Hematopoietic multipotent progenitor cell (in vitro differentiated cells): ENCODE results near the gene DCN.

GRCh38 chr12:89351282-89352135 lies 792 bp downstream of the DUSP6 start:
- CAGE, long polyA plus RNA: no peak

DNA sequence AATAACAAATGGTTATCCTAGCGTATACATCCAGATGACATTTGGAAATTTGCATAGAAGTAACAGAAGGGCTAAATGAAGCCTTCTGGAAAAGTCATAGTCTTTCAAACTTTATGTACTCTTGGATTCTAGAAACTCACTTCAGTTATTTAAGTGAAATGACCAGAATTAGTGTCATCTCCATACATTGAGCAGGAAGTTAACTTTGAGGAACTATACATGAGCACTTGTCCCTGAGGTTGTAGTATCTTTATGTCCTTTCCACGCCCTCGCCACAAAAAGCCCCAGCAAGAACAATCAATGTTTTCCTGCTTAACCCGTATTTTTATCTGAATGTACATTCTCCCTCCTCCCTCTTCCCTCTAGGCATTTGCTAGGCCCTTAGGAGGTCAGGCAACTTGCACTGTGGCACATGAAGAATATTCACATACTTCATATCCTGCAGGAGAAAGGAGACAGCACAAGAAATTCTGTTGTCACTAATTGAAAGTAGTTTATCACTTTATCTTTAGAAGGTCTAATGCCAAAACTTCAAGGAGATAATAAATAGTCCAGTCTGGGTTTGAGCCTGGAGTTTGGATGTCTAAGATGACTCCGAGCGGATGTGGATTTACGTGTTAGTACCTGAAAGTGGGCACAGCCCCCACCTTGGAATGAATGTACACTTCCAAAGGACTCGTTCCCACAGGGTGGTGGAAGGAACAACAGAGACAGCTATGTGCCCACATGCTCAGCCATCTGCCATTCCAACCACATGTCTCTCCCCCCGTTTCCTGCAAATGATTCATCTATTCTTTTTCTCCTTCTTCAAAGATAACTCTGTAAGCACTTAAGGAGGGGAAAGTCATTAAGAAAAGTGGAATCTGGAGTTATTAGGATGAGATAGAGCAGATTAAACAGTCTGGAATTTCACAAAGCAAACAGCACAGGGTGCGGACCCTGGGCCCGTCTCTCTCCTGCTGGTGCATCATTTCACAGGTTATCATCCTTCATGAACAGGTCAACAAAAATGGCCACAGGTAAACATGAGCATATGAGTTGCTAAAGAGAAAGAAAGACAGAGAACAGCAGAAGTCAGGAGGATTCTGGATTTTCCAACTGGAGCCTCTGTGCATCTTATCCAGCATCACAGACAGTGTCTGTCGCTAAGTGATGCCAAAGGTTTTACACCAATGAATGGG lies 18.4 kb upstream of the DUSP6 start:
- CAGE, long polyA plus RNA: no peak

DNA sequence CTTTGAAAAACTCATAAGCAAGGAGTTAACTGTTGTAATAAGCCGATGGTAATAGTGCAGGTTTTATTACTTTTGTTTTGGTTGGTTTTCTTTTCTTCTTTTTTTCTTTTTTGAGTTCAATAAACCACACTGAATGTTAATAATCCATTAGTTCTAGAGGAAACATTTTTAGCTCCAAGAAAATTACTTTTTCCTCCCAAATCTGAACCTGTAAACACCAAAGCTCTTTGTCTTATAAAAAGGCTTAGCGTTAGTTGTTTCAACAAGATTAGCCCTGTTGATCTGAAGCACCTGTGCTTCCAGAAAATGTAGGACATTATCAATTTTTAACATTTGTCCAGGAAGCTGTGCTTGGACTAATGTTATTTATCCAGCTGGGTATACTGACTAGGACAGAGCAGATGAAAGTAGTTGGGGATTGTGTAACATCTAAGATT lies 30.7 kb upstream of the DUSP6 start:
- CAGE, long polyA plus RNA: no peak

GRCh38 chr12:89384723-89385231 lies 32.5 kb upstream of the DUSP6 start:
- CAGE, long polyA plus RNA: no peak

GRCh38 chr12:89521630-89522224 lies 2.9 kb downstream of the GALNT4 start:
- CAGE, long polyA plus RNA: no peak

DNA sequence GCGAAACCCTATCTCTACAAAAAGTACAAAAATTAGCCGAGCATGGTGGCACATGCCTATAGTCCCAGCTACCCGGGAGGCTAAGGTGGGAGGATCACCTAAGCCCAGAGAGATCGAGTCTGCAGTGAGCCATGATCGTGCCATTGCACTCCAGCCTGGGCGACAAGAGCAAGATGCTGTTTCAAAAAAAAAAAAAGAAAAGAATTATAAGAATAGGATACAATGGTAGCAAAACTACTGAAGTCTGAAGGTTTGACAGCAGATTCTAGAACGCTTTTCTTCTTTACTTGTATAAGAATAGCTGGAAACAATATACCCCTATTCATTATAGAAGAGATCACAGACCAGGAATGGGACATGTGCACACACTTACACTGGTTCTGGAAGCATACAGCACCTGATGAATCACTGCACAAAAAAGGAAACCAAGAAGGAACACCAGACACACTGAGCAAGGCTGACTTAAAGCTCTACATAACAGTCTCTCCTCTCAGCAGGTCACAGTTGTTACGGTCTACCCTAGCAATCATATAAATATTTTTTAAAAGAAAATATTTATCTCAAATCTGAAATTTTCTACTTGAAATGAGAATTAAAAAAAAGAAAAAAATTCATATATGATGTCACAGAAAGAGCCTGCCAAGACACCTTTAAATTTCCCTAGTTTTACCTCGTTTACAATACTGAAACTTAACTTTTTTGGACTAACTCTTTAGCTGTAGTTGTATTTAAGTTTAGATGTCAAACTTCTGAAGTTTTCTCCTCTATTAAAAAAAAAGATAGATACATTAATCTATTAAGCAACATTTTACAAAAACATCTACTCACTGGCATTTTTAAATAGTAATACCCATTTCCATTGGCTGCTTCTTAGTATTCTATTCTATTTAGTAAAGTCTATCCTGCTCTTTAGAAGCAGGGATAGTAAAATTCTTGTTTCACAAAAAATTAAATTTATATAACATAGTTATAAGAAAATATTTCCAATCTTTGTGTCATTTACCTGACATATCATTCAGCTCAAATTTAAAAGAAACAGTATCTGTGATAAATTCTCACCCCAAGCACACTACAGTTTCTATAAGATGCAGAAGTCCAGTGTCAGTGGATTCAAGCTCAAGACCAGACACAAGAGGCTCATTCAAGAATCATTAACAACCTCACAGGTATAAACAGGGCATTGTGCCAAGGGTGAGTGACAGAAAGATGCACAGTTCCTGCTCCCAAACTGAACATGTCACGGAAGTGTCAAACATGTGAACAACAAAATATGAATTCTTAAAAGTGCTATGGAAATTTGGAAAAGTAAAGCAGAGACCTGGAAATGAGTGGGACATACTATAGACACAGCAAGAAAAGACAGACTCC lies 13.3 kb downstream of the ATP2B1 start:
- CAGE, long polyA plus RNA: no peak

- CAGE, long polyA plus RNA: start-site peak on the plus strand at chr12:89757088-89757097, 25 reads
These were observed 48.4 kb upstream of the ATP2B1 start for GRCh38 chr12:89756986-89757533.

DNA sequence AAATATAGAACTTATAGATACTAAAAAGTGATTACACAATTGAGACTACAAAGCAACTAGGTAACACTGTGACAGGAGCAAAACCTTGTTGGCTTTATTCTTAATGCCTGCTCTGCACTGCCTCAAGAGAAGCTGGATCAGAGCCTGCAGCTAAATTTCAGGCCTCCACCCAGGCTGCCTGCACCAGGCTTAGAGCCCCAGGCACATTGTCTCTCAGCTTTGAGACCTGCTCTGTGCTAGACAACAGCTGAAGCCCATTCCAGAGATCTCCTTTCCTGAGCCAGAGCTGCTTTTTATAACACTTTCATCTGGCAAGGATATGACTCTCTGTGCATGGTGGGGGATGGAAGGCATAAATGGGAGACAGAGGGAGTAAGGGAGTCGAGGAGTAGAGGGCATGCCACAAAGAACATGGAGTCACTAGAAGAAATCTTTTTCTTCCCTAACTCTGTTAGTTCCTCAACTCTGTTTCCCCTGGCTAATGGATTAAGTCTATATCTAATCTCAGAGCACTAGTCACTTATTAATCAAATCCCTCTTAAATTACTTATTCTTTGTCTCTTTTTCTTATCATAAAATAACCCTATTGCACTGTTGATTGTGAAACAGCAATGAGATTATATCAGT lies 27.1 kb upstream of the LUM start:
- CAGE, long polyA plus RNA: no peak

- CAGE, long polyA plus RNA: no peak
These were observed at the start of gene DCN for GRCh38 chr12:91182490-91183340. TSS of gene DCN (minus strand) at chr12:91182817.

DNA sequence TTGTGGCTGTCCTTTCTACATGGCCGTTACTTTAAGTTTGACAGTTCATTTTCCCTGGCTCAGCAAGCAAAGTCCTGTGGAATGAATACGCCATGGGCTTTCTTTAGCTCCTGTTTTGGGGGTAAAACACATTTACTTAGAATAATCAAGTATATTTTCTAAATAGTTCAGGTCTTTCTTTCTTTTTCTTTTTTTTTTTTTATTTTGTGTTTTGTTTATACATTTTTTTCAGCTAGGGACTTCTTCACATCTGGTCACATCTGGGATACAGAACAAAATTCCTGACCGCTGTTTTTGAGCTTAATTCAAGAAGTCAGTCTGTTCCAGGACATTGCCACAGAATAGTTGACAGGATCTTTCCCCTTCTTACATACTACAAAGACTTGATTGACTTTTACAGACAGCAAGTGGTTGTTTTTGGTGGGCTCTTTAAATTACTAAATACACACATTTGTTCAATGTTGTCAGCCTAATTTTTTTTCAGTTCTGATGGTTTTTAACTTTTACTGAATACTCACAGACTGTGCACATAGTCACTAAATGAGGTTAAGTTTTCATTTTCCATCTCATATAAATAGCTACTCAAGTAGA lies 41.8 kb upstream of the DCN start:
- CAGE, long polyA plus RNA: no peak

DNA sequence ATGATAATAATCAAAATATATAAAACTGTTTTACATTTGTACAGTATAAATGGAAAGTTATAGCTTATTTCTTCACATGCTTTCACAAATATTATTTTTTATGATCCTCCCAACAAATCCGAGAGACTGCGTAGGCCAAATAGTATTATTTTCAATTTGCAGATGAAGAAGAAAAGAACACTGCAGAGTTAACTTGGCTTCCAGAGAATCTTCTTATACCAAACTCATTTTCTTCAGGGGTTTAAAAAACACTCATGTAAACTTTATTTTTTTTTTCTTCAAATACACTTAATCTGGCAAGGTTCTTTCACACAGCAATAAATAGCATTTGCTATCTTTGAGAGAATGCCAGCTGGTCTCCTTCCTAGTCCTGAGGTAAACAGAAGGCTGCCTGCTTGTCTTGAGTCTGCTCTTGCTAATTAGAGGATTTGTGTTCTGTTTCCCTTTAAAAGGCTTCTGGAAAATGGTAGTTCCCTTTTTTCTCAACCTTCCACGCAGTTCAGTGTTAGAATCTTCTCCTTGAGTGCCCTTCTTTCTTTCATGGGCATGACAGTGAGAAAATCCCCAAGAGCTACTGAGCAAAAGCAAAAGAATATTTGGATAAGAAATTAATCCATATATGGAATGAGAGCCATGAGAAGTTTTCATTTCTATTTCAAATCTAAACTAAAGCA lies 92.2 kb upstream of the DCN start:
- CAGE, long polyA plus RNA: no peak

DNA sequence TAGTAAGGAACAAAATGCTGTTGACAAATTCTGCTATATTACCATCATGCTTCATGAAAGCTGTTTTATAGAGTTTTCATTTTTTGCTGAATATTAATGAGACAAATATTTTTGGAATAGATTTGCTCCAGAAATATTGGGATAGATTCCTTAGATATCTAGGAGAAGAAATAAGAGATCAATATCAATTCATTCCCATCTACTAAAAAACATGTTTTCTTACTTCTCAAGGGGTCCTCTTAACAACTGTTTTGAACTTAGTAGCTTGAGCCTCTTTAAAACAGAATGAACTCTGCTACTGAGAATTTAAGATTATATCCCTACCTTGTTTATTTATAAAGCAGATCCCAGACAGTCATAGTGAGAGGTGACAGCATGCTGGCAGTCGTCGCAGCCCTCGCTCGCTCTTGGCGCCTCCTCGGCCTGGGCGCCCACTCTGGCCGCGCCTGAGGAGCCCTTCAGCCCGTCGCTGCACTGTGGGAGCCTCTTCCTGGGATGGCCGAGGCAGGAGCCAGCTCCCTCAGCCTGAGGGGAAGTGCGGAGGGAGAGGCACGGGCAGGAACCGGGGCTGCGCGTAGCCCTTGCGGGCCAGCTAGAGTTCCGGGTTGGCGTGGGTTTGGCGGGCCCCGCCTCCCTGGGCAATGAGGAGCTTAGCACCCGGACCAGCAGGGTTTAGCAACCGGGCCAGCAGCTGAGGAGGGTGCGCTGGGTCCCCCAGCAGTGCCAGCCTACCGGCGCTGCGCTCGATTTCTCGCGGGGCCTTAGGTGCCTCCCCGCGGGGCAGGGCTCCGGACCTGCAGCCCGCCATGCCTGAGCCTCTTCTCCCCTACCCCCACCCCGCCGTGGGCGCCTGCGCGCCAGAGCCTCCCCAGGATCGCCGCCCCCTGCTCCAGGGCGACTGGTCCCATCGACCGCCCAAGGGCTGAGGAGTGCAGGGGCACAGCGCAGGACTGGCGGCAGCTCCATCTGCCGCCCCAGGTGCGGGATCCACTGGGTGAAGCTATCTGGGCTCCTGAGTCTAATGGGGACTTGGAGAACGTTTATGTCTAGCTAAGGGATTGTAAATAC lies 451.1 kb upstream of the DCN start:
- CAGE, long polyA plus RNA: no peak

DNA sequence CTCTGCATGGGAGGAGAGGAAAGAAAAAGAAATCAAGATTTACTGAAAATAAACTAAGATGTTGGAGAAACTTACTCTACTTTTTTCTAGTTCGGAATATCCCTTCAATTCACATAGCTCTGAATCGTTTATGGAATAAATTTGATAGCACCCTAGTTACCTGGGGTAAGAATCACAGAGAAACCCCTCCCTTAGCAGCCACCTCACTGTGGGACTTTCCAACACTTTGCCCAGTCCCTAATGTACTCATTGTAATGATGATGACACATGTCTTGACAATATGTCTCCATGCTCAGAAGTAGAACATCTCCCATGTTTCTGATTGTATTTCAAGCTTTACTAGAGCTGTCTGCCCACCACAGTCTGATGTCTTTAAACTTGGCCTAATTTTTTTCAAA lies 267.8 kb downstream of the BTG1 start:
- CAGE, long polyA plus RNA: no peak

GRCh38 chr12:91922590-91923062 lies 223.0 kb downstream of the BTG1 start:
- CAGE, long polyA plus RNA: no peak

GRCh38 chr12:92070924-92071540 lies 74.6 kb downstream of the BTG1 start:
- CAGE, long polyA plus RNA: no peak

- CAGE, long polyA plus RNA: no peak
These were observed 54.4 kb downstream of the BTG1 start for GRCh38 chr12:92091067-92091899.

GRCh38 chr12:92111981-92112644 lies 33.5 kb downstream of the BTG1 start:
- CAGE, long polyA plus RNA: no peak

- CAGE, long polyA plus RNA: no peak
These were observed 32.3 kb downstream of the BTG1 start for GRCh38 chr12:92113209-92113941.

- CAGE, long polyA plus RNA: no peak
These were observed 29.8 kb downstream of the BTG1 start for GRCh38 chr12:92115644-92116534.

- CAGE, long polyA plus RNA: no peak
These were observed 8.0 kb downstream of the BTG1 start for GRCh38 chr12:92137694-92137993.